Jejunum (tissue), 1 donor: Measurements from ENCODE around the genes MICAL2 and TEAD1.

DNA sequence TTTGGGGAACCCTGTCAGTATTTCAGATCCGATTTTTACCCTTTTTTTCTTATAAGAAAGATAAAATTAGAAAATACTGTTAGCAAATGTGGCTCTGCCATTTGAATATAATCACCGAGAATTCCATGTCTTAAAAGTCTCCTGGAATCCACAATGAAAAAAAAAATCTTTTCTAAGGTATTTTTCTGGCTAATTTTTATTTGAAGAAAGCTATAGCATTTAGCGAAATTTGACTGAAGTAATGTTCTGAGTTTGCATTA, 50.8 kb downstream of the DKK3 start:
- PRO-cap = no peak

DNA sequence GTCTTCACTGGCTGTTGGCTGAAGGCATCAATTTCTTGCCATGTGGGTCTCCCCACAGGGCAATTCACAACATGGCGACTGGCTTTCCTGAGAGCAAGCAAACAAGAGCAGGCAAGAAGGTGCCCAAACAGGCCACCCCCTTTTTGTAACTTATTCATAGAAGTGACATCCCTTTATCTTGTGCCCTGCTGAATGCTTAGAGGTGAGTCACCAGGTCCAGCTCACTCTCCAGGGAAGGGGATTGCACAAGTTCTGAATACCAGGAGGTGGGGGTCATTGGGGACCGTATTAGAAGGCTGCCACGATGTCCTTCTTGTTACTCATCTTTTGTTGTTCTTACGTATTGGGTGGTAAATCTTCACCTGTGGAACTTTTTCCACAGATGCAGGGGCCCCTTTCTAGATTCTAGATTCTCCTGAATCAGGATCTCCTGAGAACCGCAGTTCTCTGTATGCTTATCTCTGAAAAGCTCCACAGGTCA, 44.2 kb upstream of the MICAL2 start:
- PRO-cap = no peak

GRCh38 chr11:12110228-12110504, 224 bp upstream of the MICAL2 start:
- PRO-cap = bidirectional peak, plus-strand start at chr11:12110576, minus-strand start at chr11:12110367

DNA sequence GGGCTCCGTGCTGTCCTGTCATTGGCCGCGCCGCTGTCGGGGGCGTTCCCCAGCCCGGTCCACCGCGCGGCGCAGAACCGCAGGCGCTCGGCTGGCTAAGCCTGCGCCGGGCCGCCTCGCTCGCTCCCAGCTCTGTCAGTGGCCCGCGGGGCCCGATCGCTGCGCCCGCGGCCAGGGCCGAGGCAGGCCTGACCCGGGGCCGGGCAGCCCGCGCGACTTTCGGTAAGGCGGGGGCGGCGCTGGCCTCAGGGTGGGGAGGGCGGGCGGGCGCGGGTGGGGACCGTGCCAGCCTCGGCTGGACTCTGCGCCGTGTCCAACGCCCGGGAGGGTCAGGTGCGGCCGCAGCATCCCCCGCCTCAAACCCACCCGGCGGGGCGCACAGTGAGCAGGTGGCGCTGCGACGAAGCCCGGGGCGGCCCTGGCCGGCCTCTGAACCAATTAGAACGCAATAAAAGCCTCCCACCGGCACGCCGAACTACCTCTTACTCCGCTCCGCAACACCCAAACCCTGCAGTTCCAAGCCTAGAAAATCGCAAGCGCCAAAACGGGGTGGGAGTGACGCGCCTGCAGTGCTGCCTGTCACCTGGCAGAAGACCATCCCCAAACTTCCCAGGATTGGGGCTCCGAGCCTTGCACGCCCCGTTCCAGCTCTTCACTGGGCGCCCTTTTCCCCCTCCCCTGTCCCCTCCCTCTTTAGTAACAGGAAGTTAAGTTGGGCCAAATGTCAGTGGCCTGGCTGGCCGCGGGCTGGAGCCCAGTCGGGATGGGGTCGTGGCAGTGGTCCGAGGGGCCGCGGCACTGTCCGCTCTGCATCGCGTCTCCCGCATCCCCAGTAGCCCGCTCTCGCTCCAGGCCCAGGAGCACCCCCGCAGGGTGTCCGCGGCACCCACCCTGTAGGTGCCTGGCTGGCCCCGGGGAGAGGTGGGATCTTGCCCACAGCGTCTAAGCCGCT, at the start of gene MICAL2:
TSS of gene MICAL2 (plus strand) at position 86 of the 952 bp plus-strand sequence.
- PRO-cap = bidirectional peak, plus-strand start at position 72 of the sequence, minus-strand start outside the sequence; bidirectional peak, plus-strand start at position 283 of the sequence, minus-strand start at position 297 of the sequence; bidirectional peak, plus-strand start at position 727 of the sequence, minus-strand start at position 678 of the sequence

- PRO-cap = no peak
These were observed 17.1 kb downstream of the MICAL2 start for GRCh38 chr11:12127487-12127916.

- PRO-cap = no peak
These were observed 23.8 kb downstream of the MICAL2 start for GRCh38 chr11:12134283-12134499.

- PRO-cap = no peak
These were observed 50.2 kb downstream of the MICAL2 start for GRCh38 chr11:12160447-12161196.

- PRO-cap = no peak
These were observed 57.4 kb downstream of the MICAL2 start for GRCh38 chr11:12167748-12168310.

DNA sequence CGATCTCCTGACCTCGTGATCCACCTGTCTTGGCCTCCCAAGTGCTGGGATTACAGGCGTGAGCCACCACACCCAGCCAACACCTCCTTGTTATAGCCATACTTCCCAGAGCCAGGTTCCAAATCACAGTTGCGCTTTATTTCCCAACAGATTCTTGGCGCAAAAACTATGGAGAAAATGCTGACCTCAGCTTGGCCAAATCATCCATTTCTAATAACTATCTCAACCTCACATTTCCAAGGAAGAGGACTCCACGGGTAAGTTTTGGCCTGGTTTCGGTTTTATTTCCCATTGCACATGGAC, 116.4 kb downstream of the MICAL2 start:
- PRO-cap = no peak

DNA sequence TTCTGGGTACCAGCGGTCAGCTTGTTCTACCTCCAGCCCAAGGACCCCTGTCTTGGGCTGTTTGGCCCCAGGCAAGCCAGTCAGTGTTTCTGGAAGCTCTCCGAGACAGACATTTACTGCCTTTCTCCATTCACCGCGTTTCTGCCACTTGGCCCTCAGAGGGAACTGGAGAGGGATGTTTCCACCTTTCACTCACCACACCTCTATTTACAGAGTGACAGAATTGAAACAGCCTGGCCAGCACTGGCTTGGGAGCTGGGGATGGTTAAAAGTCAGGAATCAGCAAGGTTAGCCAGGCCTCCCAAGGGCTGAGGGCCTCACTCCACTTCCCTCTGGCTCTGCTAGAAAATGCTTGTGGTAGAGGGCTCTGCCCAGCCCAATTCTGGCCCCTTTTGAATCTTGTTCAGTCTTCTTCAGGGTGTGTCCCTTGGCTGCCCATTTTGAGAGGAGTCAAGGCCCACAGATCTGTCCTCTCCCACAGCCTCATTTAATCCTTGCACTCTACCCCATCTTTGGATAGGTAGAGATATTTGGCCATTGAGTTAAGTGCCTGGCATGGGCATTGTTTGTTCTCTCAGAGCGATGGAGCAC, 119.1 kb downstream of the MICAL2 start:
- PRO-cap = no peak

DNA sequence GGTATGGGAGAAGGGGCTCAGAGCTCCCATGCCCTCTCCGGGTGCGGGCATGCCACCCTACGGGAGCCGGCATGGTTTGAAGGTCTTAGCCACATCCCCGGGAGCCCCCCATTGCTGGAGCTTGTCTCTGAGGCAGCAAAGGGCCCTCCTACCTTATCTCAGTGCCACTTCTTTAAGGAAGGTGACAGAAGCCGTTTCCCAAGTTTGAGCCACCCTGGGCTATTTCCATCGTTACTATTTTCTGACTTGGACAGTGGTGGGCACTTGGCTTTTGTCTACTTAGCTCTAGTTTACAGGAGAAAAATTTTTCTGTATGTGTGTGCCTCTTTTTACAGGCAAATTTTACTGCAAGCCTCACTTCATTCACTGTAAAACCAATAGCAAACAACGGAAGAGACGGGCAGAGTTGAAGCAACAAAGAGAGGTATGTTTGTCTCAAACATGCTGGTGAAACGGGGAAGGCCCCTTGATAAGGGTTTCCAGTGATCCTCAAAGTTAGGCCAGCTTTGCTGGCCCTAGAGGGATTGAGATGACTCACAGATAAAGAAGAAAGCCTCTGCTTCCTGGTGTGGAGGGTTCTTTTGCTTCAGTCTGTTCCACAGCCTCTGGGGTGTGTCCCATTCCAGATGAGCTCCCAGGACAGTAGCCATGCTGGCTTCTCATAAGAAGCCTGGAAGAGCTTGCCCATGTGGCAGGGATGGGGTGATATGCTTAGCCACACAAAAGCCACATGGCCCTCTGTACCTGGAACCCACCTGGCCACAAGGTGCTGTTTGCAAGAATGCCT, 119.0 kb upstream of the PARVA start:
- PRO-cap = no peak

GRCh38 chr11:12273968-12274385, 103.4 kb upstream of the PARVA start:
- PRO-cap = no peak

DNA sequence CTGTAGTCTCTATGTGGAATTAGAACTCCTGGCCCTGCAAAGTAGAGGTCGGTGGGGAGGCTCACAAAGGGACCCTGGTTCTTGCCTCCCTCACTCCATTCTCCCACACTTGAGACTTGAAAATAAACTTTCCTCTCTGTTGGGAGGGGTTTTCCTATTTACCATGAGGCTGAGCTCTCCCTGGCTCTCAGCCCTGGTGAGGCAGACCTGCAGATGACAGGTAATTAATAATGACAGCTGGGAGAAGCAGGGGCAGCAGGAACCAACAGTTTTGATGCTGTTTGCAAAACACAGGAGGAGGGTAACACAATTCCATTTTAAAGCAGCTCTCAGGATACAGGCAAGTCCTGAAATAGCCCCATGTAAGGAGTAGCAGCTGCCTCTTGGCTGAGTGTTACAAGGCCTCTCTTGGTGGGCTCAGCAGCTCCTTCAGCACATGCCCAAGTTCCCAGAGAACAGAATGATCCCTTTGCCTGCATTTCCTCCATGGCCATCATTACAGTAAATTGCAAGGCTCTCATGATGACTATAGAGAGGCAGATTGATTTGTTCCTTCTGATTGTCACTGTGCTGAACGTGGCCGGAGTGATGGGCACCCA, 13.3 kb downstream of the PARVA start:
- PRO-cap = no peak

GRCh38 chr11:12430838-12431486, 53.6 kb downstream of the PARVA start:
- PRO-cap = no peak

DNA sequence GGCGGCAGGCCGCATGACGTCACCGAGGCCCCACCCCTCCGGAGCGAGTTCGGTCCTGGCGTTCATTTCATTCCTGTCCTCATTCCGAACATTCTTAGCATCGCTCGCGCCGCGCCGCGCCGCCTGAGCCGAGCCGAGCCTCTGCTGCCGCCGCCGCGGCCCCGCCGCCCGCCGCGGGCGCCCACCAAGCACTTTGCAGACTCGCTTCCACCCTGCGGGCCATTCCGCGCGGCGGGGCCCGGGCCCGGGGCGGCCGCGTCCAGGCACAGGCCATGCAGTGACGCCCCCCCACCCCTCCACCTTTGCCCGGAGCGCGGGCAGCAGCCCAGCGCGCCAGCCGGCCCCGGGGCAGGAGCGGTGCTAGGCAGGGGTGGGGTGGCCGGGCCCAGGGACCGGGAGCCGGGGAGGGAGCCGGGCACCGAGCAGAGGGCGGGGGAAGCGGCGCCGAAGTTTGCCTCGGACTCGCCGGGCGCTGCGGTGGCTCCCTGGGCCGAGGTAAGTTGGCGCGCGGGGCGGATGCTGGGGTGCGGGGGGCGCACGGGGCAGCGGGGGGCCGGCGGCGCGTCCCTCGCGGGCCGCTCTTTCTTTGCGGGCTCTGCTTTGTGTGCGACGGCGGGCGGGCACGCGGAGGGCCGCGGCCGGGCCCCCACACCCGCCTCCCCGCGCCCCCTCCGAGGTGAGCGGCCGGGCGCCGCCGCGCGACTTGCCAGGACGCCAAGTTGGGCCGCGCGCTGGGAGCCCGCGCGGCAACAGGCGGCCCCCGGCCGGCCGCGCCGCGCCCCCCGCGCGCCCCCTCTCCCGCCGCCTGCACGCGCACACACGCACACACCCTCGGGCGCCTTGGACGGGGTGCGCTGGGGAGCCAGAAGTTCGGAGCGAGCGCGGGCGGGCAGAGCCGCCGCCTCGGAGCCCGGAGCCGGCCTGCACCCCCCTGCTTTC, at the start of gene TEAD1:
TSS of gene TEAD1 (plus strand) at position 82 of the 939 bp plus-strand sequence.
- PRO-cap = bidirectional peak, plus-strand start at position 82 of the sequence, minus-strand start outside the sequence; unidirectional peak, plus-strand start at position 425 of the sequence; bidirectional peak, plus-strand start at position 867 of the sequence, minus-strand start at position 705 of the sequence

GRCh38 chr11:12692595-12693135, 18.4 kb downstream of the TEAD1 start:
- PRO-cap = no peak

- PRO-cap = no peak
These were observed 96.9 kb downstream of the TEAD1 start for GRCh38 chr11:12770833-12771765.

DNA sequence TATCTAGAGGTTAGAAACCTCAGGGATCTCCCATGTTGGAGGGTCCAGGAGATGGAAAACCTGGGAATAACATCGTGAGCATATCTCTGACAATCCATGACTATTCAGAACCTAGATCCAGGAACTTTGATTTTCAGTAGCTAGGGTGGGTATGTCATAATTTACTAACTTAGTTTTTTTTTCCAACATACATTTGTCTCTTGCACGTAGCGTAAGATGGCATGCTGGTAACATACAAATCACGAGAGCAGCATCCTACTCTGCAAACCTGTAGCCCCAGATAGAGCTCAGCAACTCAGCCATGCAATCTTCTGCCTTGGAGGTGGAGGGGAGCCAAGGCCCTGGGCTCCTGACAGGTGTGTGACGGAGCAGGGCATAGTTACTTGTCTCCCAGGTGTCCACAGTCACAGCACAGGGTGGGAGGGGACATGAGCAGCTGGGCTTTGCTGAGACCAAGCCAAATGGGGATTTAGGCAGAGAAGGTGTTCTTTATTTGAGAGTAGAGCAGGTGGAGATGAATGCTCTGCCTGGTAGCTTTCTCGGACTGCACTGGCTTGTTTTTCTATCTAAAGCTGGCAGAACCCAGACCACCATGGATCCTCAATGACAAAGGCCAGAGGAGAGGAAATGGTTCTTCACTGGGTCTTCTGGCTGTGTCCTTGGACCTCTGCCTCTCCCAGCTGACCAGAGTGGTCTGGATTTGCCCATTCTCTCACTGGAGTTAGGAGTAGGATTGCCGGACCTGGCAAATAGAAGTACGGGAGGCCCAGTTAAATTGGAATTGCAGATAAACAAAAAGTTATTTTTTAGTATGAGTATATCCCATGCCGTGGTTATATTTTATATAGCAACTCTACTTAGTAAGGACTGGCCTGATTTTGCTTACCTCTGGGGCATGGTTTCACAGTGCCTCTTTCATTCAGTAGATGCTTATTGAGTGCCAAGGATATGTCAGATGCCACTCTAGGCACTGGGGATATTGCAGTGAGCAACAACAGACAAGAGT, 111.8 kb downstream of the TEAD1 start:
- PRO-cap = no peak

DNA sequence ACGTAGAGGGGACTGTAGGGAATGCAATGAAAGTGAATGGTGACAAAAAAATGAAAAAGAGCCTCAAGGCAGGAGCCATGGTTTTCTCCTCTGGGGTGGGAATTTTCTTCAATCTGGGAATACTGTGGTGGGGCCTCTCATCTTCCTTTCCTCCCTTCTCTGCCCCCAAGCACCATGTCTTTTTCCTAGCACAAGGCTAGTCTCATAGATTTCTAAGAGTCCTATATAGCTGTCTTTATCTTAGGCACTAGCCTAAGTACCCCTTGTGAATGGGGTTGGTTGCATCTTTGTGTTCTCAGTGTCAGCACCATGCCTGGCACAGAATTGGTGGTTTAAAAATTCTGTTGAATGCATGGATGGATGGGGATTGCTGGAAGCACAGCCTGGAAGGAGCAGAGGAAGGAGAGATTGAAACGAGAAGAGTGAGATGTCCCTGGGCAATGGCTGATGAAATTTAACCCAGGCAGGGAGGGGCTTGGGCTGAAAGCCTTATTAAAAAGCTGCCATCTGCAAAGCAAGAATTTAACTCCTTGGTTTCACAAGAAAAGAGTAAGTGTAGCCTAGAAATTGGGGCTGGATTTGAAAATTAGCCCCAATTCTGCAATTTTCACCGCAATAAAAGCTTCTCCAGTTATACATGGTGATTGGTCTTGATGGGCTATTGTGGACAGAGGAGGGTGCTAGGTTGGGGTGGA, 126.6 kb downstream of the TEAD1 start:
- PRO-cap = no peak

GRCh38 chr11:12813516-12814465, 139.6 kb downstream of the TEAD1 start:
- PRO-cap = no peak